ENCODE measurements around the genes KIAA1522 and AZIN2.

DNA sequence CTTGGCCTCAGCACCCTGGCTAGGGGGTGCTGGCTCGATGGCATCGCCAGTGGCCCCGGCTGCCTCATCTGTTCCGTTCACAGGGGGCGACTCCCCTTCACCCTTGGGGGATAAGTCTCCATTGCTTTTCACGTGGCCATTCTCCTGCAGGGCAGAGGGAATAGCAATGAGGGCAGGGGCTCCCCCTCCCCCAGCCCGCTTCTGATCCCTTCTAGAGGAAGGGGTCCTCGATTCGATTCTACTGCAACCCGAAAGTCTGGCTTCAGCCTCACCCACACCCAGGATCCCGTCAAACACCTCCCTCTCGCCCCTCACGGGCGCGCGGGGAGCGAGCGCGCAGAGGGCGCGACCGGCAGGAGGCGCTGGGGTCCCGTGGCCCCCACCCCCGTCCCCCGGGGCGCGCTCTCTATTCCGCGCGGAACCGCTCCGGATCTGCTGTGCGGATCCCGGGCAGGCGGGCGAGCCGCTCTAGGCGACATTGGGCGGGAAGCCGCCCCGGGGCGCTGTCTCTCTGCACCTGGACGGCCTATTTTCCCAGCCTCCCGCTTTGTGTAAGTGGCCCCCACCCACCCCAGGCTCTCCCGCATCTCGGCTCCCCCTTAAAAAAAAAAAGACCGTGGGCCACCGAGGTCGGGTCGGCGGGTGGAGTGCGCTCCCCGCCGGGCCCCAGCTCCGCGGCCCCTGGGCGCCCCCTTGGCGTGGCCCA is 926 bp downstream of the MARCKSL1 start:
- PRO-cap = bidirectional peak, plus-strand start at position 409 of the sequence, minus-strand start at position 330 of the sequence; bidirectional peak, plus-strand start at position 628 of the sequence, minus-strand start at position 533 of the sequence
- RRBS, 2 experiments = 2% methylated on average over 17 of the region's 59 CpGs

DNA sequence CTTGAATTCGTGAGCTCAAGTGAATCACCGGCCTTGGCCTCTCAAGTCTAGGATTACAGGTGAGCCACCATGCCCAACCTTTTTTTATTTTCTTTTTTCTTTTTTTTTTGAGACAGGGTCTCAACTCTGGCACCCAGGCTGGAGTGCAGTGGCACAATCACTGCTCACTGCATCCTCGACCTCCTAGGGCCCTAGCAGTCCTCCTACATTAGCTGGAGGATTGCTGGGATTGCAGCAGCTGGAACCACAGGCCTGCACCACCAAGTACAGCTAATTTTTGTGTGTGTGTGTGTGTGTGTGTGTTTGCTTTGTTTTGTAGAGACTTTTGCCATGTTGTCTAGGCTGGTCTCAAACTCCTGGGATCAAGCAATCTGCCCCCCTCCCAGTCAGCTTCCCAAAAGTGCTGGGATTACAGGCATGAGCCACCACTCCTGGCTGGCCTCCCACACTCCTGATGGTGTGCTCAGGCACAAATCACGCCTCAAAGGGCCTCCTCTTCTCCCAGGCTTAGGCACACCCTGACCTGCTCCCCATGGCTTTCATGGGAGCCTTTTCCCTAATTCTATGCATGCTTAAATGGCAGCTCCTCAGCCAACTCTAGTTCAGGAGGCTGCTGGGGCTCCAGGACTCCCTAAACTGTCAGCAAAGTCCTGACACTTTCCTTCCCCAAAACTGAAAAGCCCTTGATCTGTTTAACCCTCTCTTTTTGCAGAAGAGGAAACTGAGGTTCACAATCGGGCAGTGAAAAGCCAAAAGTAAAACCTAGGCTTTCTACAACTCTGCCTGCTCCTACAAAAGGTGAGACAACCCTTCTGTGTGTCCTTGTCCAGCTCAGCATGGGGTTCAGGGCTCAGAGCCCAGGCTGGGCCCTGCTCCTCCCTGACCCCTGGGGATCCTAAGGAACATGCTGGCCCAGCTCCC is 9.3 kb downstream of the FAM229A start:
- PRO-cap = no peak
- RRBS, 2 experiments = no CpG with 5 or more reads among the region's 5 CpGs

DNA sequence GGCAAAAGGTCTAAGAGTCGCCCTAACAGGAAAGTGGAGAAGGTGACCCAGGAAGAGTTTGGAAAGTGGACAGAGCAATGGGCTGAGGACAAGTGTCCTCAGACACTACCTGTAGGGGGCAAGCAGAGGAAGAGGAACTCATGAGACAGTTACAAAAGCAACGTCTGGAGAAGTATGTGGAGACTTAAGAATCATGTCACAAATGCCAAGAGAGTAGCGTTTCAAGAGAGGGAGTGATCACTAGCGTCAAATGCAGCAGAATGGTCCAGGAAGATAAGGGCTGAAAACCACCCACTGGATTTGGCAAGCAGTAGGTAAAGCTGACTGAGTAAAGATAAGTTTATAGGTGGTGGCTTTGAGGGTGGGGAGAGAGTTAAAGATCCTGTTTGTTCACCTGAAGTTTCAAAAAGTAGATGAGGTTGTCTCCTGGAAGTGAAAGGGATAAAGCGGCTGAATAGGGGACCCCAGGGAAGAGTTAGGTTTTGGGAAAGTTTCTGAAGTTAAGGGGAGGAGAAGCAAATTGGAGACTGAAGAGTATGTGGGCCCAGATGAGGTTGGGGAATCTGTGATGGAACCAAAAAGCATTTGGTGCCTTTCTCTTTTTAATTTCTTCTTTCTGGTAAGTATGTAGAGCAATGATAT is 3.2 kb downstream of the BSDC1 start:
- PRO-cap = no peak
- RRBS, 2 experiments = no CpG with 5 or more reads among the region's 5 CpGs

- PRO-cap = no peak
- RRBS, 2 experiments = no CpG with 5 or more reads among the region's 5 CpGs
Observed at GRCh38 chr1:32623527-32623996, 26.8 kb downstream of the ZBTB8OS start.

- PRO-cap = no peak
- RRBS, 2 experiments = no CpG with 5 or more reads among the region's 6 CpGs
Observed at GRCh38 chr1:32700111-32700396, 2.5 kb downstream of the SYNC start.

DNA sequence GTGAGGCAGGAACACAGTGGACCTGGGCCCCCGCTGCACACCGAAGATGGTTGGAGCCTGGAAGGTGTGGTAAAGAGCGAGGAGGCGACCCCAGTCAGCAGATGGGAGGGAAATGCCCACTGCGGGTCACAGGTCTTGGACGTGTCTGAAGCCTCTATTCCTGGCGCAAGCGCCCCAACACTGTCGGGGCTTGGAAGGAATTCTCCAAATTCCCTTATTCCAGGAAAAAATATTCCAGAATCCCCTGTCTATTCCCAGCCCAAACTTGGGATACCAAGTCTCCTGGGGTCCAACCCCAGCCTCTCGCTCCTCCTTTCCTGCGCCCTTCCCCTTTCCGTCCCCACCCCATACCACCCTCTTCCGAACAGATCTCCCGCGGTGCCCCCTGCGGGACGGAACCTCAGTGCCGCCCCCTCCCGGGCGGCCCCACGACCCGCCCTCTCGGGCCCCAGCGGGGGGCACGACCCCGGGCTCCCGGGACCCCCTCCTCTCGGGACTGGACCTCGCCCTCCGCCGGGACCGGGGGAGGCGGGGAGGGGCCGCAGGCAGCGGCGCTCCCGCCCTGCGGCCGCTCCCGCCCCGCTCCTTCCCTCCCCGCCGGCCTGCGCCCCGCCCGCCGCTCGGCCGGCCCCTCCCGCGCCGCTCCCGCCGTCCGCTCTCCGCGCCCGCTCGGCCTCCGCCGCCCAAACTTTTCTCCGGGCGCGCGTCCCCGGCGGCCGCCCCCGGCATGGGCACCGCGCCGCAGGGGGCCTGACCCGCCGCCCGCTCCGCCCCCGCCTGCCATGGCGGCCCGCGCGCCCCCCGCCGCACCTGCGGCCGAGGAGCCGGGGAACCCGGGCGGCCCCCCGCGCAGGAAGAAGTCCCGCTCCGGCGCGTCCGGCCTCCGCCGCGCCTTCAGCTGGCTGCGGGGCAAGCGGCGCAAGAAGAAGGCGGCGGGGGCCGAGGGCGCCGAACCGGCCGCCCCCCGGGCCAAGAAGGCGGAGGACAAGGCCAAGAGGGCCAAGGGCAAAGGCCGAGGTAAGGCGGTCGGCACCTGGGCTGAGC is at the start of gene KIAA1522:
Gene KIAA1522, plus strand, starts transcription at position 658 of the 1,044 bp plus-strand sequence.
- PRO-cap = bidirectional peak, plus-strand start at position 367 of the sequence, minus-strand start at position 304 of the sequence; bidirectional peak, plus-strand start at position 626 of the sequence, minus-strand start at position 587 of the sequence; bidirectional peak, plus-strand start at position 783 of the sequence, minus-strand start at position 729 of the sequence; bidirectional peak, plus-strand start at position 809 of the sequence, minus-strand start at position 812 of the sequence; bidirectional peak, plus-strand start at position 859 of the sequence, minus-strand start at position 896 of the sequence
- RRBS, 2 experiments = 1% methylated on average over 43 to 62 of the region's 113 CpGs

DNA sequence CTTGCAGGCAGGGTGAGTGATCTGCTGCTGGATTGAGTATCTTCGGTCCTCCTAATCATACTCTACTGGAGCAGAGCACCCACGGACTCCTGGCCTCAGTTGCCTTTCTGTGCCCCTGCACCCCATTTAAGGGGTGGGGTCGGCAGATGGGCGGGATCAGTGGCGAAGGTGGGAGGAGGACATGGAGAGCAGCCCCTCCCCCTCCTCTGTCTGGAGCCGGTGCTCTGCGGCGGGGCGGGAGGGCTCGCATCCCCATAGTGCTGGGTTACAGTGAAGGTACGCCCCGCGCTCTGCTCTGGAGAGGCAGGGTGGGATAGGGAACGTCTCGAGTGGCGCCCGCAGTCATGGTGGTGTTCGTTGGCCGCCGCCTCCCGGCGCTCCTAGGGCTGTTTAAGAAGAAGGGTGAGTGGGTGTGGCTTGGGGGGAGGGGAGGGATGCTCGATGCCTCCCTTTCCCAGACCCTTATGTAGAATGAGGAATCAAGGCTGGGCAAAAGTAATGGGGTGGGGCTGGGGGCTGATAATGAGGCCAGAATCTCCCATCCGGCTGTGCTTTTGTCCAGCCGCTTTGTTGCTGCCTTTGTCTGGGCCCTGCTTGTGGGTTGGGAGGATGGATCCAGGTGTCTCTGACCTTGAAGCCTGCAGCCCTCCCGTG is 23.9 kb downstream of the KIAA1522 start:
- PRO-cap = no peak
- RRBS, 2 experiments = no CpG with 5 or more reads among the region's 26 CpGs

- PRO-cap = no peak
- RRBS, 2 experiments = no CpG with 5 or more reads among the region's 12 CpGs
Observed at GRCh38 chr1:32897680-32898527, 3.3 kb downstream of the TMEM54 start.

DNA sequence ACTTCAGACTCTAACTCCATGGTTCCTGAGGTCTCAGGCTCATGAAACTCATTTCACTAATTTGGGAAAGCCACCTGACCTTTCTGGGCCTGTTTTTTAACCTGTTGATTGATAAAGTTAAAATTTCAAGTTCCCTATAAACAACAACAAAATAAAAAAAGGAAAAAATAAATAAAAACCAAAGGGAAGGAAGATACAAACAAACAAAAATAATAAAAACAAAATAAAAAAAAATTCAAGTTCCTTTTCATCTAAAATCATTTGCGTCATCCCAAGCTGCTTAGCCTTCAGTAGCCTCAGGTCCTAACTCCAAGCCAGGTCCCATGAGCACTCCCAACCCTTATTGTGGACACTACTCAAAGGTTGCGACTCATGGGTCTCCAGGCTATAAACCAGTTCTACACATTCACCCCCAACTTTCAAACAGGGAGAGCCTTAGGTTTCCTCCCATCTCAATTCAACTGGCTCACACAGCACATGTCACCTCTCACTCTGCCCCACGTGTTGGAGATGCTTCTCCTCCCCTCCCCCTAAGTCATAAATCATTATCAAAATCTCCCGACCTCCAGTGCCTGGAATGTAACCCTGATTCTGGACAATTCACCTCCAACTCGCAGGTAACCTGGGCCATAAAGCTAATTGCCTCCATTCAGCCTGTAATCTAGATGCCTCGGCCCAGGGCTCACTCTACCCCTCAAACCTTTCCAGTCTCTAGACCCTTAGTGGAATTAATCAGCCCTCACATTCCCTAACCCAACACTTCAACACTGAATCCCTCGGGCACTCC is 738 bp downstream of the AK2 start:
- PRO-cap = no peak
- RRBS, 2 experiments = no CpG with 5 or more reads among the region's 7 CpGs

DNA sequence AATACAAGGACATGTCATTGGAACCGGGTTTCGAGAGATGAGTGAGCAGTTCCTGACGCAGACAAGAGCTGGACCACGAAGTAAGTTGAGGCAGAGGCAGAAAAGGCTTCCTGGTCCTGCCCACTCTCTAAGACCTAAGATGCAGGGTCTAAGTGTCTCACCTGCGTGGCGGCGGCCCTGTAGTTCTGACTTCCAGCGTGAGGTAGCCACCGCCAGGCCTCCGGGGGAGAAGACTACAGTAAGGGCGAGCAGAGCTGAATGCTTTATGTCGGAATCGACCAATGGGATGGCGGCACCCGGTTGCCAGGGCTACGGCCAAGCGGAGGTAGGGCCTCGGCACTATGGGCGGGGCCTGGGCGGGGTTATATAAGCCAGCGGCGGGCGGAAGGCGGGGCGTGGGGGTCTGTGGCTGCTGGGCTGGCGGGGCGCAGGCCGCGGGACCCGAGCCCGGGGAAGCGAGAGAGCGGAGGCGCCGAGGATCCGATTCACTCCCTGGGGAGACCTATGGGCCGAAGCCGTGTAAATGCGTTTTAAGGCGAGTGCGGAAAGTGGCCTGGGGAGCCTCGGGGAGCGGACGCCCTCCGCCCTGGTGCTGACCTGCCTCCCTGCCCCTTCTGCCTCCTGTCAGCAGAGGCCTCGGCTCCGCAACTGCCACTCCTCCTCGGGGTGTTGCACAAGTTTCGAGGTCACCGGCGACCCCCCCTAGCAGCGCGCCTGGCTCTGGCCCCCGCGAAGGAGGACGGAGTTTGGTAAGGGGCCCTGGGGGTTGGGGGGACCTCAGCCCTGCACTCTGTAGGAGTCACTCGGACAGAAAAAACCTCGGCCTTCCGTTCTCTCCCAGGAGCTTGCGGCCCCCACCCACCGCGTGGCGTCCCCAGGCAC is at the start of gene AZIN2:
Gene AZIN2, plus strand, starts transcription at position 394 of the 882 bp plus-strand sequence.
- PRO-cap = bidirectional peak, plus-strand start at position 394 of the sequence, minus-strand start at position 187 of the sequence
- RRBS, 2 experiments = 1% methylated on average over 6 of the region's 63 CpGs

DNA sequence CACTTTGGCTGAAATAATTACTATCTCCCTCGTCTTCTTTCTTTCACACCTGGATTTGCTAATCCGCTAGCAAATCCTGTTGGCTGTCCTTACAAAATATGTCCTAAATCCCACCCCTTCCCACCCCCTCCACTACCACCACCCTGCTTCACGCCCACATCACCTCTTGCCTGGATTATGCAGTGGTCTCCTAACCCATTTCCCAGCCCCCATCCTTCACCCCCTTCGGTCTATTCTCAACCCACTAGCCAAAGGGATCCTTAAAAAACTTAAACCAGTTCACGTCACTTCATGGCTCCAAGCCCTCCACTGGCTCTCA is 25.1 kb downstream of the TRIM62 start:
- PRO-cap = no peak
- RRBS, 2 experiments = no CpG with 5 or more reads among the region's 5 CpGs

DNA sequence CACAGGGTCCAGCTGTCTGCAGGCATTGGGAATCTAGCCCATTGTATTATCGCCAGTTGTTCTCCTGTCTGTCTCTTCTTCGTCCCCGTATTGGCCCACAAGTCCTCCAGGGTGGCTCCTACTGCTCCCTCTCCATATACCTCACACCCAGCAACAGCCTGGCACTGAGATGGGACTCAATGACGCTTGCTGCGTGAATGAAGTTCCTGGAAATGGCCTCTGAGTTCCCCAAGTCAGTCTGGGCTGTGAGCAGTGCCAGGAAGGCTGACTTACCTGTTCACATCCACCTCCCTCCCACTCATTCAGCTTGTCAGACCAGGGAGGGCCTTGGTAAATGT is 14.4 kb downstream of the TRIM62 start:
- PRO-cap = no peak
- RRBS, 2 experiments = no CpG with 5 or more reads among the region's 5 CpGs

DNA sequence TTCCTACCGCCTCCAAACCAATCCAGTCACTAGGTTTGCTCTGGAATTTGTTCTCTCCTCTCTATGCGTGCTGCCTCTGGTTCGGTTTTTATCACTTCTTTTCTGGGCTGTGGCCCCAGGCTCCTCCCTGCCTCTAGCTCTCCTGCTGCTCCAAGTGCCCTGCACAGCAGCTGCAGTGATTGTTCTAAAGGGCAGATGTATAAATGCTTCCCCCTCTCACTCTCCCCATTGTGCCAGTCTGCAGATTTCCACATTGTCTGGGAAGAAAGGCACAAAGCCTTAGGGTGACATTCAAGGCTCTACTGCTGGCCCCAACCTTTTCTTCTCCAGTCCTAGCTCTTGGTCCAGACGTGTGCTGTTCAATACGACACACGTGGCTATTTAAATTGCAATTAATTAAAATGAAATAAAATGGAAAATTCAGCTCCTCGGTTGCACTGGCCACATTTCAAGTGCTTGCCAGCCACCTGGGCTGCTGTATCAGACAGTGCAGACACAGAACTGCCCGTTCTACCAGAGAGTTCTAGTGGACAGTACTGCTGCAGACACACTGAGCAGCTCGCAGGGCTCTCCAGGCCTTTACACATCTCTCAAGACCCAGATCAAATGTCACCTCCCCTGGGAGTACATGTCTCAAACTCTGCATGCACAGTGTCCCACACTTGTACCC is 12.4 kb downstream of the TRIM62 start:
- PRO-cap = no peak
- RRBS, 2 experiments = no CpG with 5 or more reads among the region's 9 CpGs

DNA sequence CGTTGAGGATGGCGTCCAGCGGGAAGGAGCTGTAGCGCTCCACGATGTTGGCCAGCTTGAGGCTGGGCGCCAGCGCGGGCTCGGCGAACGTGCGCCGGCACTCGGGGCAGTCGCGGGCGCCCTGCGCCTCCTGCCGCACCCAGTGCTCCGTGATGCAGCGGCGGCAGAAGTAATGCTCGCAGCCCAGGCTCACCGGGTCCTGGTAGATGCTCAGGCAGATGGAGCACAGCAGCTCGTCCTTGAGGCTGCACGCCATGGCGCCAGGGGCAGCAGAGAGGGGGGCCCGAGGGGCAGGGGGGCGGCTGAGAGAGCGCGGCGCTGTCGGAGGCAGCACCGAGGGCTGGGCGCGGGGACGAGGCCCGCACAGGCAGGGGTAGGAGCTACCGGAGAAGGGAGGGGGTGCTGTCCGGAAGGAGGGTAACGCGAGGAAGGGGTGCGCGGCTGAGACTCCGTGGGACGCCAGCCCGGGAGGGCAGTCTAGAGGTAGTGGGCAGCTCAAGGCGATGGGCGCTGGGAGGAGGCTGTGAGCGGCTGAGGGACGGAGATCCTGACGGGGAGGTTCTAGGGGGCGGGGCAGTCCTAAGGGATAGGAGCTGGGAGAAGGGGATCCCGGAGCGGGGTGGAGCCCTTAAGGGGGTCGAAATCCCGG is 542 bp downstream of the TRIM62 start:
- PRO-cap = no peak
- RRBS, 2 experiments = under 1 to 1% methylated on average over 18 to 21 of the region's 57 CpGs

GRCh38 chr1:33244007-33244532 is 12.2 kb upstream of the ZNF362 start:
- PRO-cap = no peak
- RRBS, 2 experiments = no CpG with 5 or more reads among the region's 4 CpGs

DNA sequence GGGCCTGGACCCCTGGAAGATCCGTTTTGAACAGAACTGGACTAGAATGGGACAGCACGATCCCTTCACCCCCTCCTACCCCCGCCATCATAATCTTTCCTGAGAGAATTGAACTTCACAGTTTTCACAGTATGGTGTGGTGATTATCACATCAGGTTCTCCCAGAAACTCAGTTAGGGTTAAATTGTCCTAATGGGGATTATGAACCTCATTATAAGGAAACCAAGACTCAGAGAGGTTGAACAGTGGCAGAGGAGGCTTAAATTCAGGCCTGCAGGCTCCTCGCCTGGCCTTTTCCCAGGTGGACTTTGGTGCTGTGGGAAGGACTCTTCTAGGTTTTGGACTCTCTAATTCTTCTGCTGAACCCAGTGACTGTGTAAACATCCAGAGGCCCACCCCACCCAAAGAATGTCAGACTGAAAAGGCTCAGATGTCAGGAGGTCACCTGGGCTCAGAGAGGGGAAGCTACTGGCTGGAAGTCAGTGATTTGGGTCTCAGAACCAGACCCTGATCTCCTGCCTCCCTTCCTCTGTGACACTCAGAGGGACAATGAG is 2.4 kb downstream of the ZNF362 start:
- PRO-cap = no peak
- RRBS, 2 experiments = no CpG with 5 or more reads among the region's 4 CpGs

DNA sequence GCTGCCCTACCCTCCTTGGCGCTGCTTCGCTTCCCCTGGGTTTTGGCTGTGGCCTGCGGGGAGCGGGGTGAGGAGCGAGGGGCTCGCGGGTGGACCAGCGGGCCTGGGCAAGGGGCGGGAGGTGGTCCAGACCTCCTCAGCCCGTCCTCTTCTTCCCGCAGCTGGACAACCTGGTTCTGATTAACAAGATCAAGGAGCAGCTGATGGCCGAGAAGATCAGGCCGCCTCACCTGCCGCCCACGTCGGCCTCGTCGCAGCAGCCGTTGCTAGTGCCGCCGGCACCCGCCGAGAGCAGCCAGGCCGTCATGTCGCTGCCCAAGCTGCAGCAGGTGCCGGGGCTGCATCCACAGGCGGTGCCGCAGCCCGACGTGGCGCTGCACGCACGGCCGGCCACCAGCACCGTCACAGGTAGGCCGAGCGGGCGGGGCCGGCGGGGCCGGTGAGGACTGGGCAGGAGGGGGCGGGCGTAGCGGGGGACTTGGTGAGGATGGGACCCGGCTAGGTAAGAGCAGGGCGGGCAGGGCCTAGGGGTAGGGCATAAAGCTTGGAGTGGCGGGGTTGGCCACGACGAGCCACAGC is 20.0 kb downstream of the ZNF362 start:
- PRO-cap = no peak
- RRBS, 2 experiments = 95 to 96% methylated on average over 14 to 23 of the region's 49 CpGs

GRCh38 chr1:33379661-33380439 is 51.0 kb downstream of the PHC2 start:
- PRO-cap = no peak
- RRBS, 2 experiments = no CpG with 5 or more reads among the region's 10 CpGs

DNA sequence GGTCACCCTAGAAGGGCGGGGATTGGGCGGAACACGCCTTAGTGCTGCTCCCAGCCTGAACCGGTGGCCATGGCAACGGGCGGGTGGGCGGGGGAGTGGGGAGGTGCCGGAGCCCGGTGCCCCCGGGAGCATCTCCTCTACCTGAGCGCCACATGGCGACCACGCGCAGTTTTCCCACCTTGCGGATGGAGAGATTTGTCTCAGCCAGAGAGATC is 175 bp upstream of the PHC2 start:
- PRO-cap = bidirectional peak, plus-strand start at position 129 of the sequence, minus-strand start outside the sequence
- RRBS, 2 experiments = 2% methylated on average over 4 of the region's 15 CpGs

DNA sequence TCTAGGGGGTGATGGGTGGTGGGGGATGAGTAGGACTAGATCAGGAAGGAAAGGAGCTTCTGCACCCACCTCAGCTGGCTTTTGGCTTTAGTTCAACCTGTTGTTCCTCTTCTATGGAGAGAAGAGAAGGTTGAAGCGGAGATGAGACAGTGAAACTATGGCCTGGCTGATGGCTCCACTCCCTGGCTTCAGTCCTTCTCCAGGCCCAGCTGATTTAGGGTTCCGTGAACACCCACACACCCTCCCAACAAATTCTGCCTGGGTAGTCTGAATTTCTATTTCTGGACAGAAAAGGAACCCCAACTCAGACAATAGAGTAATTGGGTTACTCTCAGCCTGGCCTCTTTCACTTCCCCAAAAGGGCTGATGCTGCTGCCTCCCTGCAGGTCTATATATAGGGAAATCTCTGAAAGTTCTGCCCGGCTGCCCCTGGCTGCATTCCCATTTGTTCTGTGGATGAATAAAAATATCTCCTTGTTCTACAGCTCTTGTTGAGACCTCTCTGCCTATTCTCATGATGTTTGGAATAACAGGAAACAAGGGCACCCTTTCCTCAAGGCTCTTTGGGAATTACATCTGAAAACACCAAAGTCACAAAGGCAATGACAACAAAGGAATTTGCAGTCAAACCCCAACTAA is 11.5 kb upstream of the ZSCAN20 start:
- PRO-cap = no peak
- RRBS, 2 experiments = no CpG with 5 or more reads among the region's 3 CpGs

Measured in HEK293 (cell line).